Skeletal muscle tissue (tissue), 7 donors: ENCODE measurements around the genes MAPKAPK5 and OAS2.

DNA sequence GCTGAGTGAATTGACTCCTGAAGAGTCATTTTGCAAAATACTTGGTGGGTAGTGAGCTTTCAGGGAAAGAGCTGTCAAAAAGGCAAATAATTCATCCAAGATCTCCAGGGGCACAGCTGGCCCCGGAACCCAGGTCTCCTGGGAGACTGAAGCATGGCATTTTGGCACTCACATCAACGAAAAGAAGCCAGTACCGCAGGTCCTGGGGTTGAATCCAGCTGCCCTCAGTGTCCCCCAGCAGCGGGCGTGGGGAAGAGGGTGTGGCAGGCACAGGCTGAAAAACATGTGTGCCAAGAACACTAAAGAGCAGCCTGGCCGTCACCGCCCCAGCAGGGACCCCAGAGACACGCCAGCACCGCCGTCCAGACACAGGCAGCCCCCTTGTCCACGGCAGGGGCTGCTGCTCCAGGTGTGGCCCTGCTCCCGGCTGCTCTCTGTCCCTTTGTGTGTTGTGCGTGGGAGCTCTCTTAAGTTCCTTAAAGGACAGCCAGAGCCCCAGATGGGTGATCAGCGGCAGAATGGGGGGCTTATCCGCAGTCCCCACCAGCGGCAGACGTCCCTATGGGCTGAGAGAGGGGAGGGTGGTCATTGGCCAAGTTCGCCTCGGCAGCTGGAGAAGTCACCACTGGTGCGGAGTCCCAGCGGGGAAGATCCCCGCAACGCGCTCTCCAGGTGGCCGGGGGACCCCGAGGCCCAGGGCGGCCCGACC, 584 bp downstream of the PHETA1 start:
- PRO-cap, 3 experiments = no peak in any of the 3 experiments
- RAMPAGE, long total RNA = no peak
- RRBS, 2 experiments = no CpG with 5 or more reads among the region's 28 CpGs

GRCh38 chr12:111404505-111405204, 1.1 kb upstream of the SH2B3 start:
- PRO-cap, 3 experiments = peak in 1 of 3 experiments; most common plus-strand start chr12:111405030 (in 1)
- RAMPAGE, long total RNA = no peak
- RRBS, 2 experiments = 13 to 15% methylated on average over 7 of the region's 22 CpGs

- PRO-cap, 3 experiments = no peak in any of the 3 experiments
- RAMPAGE, long total RNA = no peak
- RRBS, 2 experiments = no CpG with 5 or more reads among the region's 6 CpGs
These were observed 35.4 kb downstream of the SH2B3 start for GRCh38 chr12:111440958-111441650.

DNA sequence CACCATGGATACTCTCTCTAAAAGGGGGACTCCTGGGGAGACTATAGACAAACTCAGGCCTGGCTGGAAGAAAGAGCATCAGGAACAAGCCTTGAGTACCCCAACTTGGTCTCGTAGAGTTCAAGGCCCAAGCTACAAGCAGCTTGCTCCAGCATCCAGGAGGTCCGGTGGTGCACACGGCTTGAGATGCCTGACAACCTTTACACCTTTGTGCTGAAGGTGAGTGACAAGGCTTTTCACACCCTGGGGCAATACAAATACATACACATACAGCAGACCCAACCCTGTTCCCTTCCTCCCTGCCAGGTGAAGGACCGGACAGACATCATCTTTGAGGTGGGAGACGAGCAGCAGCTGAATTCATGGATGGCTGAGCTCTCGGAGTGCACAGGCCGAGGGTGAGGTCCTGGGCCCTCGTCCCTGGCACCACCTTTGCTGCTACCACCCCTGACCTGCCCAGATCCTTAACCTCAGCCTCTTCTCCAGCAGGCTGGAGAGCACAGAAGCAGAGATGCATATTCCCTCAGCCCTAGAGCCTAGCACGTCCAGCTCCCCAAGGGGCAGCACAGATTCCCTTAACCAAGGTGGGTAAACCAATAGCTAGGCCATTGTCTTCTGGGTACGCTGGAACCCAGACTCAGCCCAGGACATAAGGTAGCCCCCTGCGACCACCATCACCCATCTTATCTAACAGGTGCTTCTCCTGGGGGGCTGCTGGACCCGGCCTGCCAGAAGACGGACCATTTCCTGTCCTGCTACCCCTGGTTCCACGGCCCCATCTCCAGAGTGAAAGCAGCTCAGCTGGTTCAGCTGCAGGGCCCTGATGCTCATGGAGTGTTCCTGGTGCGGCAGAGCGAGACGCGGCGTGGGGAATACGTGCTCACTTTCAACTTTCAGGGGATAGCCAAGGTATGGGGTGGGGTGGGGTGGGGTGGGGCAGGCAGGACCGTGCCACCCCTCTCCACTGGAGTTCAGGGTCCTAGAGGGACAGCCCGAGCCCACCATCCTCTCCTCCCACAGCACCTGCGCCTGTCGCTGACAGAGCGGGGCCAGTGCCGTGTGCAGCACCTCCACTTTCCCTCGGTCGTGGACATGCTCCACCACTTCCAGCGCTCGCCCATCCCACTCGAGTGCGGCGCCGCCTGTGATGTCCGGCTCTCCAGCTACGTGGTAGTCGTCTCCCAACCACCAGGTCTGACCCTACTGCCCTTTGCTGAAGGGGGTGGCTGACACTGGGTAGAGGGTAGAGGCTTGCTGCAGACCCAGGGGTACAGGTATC, 41.4 kb downstream of the SH2B3 start:
- PRO-cap, 3 experiments = no peak in any of the 3 experiments
- RAMPAGE, long total RNA = no peak
- RRBS, 2 experiments = no CpG with 5 or more reads among the region's 37 CpGs

DNA sequence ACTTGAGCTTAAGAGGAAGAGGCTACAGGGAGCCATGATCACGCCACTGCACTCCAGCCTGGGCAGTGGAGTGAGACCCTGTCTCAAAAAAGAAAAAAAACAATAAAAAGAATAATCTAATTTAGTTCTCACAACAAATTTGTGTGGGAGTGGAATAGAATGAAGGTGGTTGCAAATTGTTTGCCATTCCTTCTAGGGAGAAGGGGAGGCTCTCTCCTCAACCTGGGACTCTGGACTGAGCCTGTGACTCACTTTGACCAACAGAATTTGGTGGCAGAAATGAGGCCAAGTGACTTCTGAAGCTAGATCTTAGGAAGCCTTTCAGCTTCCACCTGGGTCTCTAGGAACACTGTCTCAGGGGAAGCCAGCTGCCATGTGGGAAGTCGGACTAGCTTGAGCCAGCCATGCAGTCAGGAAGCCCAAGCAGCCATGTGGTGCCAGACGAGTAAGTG, 14.3 kb downstream of the ALDH2 start:
- PRO-cap, 3 experiments = no peak in any of the 3 experiments
- RAMPAGE, long total RNA = no peak
- RRBS, 2 experiments = no CpG with 5 or more reads among the region's 3 CpGs

DNA sequence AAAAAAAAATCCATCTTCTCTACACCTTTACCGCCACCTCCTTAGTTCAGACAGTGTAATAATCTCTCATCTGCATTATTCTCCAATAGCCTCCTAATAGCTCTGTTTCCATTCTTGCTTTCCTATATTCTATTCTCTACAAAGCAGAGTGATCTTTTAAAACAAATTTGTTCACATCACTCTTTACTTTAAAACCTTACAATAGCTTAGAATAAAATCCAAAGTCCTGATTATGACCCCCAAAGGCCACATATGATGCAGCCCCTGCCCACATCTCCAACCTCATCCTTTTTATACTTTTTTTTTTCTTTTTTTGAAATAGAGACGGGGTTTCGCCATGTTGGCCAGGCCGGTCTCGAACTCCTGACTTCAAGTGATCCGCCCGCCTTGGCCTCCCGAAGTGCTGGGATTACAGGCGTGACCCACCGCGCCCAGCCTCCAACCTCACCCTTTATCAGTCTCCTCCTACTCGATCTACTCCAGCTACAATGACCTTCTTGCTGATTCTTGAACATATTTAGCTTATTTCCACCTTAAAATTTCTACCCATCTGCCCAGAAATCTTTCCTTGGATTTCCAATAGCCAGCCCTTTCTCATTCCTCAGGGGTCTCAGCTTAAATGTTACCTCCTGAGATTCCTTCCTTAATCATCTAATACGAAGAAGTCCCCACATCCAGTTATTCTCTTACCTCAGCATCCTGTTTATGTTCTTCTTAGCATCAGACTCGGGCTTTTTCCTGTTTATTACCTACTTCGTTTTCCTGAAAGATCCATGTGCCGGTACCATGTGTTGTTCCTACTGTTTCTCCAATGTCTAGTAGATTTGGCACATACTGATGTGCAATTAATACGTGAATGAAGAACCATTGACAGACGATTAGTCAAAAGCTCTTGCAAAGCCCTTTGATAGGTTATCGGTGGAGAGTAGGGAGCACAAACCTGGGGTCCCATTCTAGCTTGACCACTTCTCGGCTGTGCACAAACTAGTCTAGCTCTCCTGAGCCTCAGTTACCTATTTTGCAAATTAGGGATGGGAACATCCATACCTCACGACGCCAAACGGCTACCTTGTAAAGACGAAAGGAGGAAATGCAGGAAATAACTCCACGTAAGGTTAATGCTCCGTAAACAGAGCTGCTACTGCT, 1.0 kb upstream of the MAPKAPK5 start:
- PRO-cap, 3 experiments = no peak in any of the 3 experiments
- RAMPAGE, long total RNA = no peak
- RRBS, 2 experiments = no CpG with 5 or more reads among the region's 26 CpGs

- PRO-cap, 3 experiments = peak in 3 of 3 experiments; most common plus-strand start chr12:111842183 (in 1)
- RAMPAGE, long total RNA = no peak
- RRBS, 2 experiments = no CpG with 5 or more reads among the region's 69 CpGs
These were observed at the start of gene MAPKAPK5 for GRCh38 chr12:111841968-111842525. TSS of gene MAPKAPK5 (plus strand) at chr12:111842228.

- PRO-cap, 3 experiments = no peak in any of the 3 experiments
- RAMPAGE, long total RNA = no peak
- RRBS, 2 experiments = no CpG with 5 or more reads among the region's 4 CpGs
These were observed 43.7 kb downstream of the MAPKAPK5 start for GRCh38 chr12:111885651-111886119.

DNA sequence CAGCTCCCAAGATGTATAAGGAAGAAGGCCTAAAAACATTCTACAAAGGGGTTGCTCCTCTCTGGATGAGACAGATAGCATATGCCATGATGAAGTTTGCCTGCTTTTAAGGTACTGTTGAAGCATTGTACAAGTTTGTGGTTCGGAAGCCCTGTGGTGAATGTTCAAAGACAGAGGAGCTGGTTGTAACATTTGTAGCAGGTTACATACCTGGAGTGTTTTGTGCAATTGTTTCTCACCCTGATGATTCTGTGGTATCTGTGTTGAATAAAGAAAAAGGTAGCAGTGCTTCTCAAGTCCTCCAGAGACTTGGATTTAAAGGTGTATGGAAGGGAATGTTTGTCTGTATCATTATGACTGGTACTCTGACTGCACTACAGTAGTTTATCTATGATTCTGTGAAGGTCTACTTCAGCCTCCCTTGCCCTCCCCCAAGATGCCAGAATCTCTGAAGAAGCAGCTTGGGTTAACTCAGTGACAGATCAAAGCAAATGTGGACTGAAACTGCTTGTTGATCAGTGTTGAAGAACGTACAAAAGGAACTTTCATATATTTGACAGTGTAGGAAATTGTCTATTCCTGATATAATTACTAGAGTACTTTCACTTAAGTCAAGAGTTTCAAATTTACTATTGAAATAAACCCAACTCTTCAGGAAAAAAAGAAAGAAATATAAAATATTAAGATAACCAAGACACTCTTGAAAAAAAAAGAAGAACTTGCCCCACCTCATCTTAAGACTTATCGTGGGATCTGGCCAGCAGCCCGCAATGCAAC, 19.2 kb downstream of the TMEM116 start:
- PRO-cap, 3 experiments = no peak in any of the 3 experiments
- RAMPAGE, long total RNA = no peak
- RRBS, 2 experiments = no CpG with 5 or more reads among the region's 4 CpGs

DNA sequence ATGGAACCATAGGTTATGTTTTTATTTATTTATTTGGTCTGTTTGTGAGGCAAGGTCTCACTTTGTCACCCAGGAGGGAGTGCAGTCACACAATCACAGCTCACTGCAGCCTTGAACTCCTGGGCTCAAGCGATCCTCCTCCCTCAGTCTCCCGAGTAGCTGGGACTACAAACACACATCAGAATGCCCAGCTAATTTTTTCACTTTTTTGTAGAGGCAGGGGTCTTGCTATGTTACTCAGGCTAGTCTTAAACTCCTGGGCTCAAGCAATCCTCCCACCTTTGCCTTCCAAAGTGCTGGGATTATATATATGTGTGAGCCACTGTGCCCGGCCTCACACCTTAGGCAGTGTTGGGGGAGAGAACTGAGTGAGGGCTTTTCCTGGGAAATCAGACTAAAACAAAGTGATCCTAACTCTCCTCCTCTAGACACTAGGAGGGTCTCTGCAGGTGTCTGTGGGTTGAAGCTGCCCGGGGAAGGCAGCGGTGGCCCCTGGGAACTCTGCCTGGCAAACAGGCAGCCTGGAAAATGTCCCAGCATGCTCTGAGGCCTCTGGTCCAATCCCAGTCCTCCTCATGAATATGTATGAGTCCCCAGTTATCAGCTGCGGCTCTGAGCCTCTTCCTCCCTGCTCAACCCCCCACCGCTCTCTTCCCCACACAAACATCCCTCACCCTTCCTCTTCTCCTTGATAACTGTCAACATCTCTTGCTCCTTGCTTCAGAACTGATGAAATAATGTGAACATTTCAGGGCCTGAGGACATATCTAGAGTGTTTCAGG, 7.8 kb upstream of the NAA25 start:
- PRO-cap, 3 experiments = peak in 2 of 3 experiments; most common plus-strand start position 631 of the sequence (in 1); most common minus-strand start position 516 of the sequence (in 1)
- RAMPAGE, long total RNA = no peak
- RRBS, 2 experiments = no CpG with 5 or more reads among the region's 7 CpGs

GRCh38 chr12:112164089-112164529, 38.7 kb downstream of the TRAFD1 start:
- PRO-cap, 3 experiments = no peak in any of the 3 experiments
- RAMPAGE, long total RNA = no peak
- RRBS, 2 experiments = 78 to 100% methylated on average over 2 to 4 of the region's 20 CpGs

DNA sequence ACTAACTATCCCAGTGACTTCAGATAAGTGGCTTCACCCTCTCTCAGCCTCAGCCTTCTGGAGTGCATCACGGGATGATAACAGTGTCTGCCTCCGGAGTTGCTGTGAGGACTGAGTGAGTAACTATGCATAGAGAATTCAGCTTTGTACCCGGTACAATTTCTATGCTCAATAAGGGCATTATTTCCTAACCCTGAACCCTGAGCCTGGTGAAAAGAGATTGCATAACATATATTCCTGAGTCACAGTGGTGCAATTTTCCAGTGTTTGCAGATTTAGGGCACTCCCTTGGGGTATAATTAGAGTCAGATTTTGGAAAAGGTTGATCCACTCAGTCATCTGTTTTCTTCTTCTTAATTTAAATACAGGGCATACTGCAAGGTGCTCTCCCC, 181.1 kb downstream of the PTPN11 start:
- PRO-cap, 3 experiments = no peak in any of the 3 experiments
- RAMPAGE, long total RNA = no peak
- RRBS, 2 experiments = 67 to 71% methylated on average over 1 to 2 of the region's 3 CpGs

GRCh38 chr12:112905463-112906180, 1.1 kb upstream of the OAS1 start:
- PRO-cap, 3 experiments = no peak in any of the 3 experiments
- RAMPAGE, long total RNA = no peak
- RRBS, 2 experiments = no CpG with 5 or more reads among the region's 4 CpGs

DNA sequence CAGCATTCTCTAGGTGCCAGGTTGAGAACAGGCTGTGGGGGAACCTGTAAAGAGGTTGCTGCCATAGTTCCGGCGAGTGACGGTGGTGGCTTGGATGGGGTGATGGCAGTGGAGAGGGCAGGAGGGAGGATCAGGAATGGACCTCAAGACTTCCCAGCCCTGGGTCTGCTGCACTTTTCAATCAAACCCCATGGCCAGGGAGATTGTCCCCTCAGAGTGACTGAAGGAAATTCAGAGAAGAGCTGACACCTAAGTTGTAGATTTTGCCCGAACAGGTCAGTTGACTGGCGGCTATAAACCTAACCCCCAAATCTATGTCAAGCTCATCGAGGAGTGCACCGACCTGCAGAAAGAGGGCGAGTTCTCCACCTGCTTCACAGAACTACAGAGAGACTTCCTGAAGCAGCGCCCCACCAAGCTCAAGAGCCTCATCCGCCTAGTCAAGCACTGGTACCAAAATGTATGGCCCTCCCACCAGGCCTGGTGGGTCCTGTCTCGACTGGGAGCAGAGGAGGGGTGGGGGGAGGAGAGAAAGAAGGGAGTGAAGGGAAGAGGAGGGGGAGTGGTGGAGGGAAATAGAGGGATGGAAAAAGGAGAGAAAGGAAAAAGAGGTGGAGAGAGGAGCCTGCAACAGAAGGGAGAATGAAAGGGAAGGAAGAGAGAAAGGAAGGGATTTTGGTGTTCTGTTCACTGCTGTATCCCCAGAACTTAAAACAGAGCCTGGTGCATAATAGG, 4.2 kb downstream of the OAS1 start:
- PRO-cap, 3 experiments = no peak in any of the 3 experiments
- RAMPAGE, long total RNA = no peak
- RRBS, 2 experiments = no CpG with 5 or more reads among the region's 11 CpGs

DNA sequence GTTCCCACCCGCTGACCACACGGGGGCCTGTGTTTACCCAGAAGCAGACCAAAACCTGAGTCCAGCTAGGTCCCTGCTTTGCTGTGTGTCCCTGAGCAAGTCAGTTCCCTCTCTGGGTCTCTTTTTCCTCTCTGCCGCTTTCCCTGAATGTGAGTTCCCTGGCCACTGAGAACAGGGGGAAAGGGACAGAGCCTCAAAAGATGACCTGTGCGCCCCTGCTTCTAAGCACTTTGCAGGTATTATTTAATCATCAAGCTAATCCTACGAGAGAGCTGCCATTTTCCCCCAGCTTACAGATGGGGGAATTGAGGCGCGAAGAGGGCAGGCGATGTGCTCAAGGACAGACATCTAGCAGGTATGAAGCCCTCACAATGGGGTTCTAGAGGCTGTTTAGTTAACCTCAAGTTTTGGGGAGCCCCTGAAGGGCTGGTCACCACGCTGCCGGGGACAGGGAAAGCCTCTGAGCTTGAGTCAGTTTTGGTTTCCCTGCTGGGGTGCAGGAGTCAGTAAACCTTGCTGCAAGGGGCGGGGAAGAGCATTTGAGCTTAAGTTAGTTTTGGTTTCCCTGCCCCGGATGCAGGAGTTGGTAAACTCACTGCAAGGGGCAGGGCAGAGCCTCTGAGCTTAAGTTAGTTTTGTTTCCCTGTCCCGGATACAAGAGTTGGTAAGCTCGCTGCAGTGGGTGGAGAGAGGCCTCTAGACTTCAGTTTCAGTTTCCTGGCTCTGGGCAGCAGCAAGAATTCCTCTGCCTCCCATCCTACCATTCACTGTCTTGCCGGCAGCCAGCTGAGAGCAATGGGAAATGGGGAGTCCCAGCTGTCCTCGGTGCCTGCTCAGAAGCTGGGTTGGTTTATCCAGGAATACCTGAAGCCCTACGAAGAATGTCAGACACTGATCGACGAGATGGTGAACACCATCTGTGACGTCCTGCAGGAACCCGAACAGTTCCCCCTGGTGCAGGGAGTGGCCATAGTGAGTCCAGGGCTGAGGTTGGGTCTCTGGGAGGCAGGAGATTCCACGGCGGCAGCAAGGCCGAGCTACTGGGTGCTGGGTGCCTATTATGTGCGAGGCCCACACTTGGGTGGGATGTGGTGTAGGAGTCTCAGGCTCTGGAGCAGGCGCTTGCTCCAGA, at the start of gene OAS2:
TSS of gene OAS2 (plus strand) at position 706 of the 1,132 bp plus-strand sequence.
- PRO-cap, 3 experiments = peak in 2 of 3 experiments; most common plus-strand start position 657 of the sequence (in 2); most common minus-strand start position 456 of the sequence (in 1)
- RAMPAGE, long total RNA = no peak
- RRBS, 2 experiments = 8 to 15% methylated on average over 5 of the region's 26 CpGs

- PRO-cap, 3 experiments = no peak in any of the 3 experiments
- RAMPAGE, long total RNA = no peak
- RRBS, 2 experiments = no CpG with 5 or more reads among the region's 6 CpGs
These were observed 14.5 kb downstream of the DTX1 start for GRCh38 chr12:113070919-113071581.

- PRO-cap, 3 experiments = no peak in any of the 3 experiments
- RAMPAGE, long total RNA = no peak
- RRBS, 2 experiments = no CpG with 5 or more reads among the region's 52 CpGs
These were observed 20.7 kb downstream of the DTX1 start for GRCh38 chr12:113077128-113077730.

DNA sequence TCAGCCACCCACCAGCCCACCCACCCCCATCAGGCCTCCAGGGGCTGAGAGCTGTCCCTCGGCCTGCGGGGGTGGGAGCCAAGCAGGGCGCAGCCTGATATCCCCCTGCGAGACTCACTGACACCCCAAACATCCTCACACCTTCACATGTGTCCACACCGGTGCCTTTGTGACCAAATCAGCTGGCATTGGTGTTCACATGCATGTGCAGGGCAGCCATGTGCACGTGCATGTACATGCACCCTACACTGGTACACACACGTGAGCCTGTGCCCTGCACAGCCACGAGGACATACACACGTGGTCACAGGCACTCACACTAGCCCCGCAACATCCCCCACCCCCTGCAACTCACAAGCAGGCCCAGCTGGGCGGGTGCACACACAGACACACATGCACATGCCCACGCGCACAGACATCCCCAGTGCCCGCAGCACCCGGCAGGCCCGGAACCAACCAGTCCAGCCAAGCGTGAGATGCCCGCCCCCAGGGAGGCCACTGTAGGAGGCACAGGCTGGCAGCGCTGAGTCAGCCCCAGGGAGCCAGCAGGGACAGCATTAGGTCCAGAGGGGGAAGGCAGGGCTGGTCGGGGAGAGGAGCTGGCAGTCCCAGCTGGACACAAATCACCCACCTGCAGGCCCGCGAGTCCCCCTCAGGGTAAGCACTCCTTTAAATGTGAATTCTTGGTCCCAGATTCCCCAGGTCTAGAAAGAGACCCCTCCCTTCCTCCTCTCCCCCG, 5.3 kb downstream of the RASAL1 start:
- PRO-cap, 3 experiments = no peak in any of the 3 experiments
- RAMPAGE, long total RNA = no peak
- RRBS, 2 experiments = no CpG with 5 or more reads among the region's 23 CpGs

GRCh38 chr12:113153205-113153767, 3.8 kb downstream of the CFAP73 start:
- PRO-cap, 3 experiments = no peak in any of the 3 experiments
- RAMPAGE, long total RNA = no peak
- RRBS, 2 experiments = 2 to 3% methylated on average over 30 of the region's 49 CpGs

DNA sequence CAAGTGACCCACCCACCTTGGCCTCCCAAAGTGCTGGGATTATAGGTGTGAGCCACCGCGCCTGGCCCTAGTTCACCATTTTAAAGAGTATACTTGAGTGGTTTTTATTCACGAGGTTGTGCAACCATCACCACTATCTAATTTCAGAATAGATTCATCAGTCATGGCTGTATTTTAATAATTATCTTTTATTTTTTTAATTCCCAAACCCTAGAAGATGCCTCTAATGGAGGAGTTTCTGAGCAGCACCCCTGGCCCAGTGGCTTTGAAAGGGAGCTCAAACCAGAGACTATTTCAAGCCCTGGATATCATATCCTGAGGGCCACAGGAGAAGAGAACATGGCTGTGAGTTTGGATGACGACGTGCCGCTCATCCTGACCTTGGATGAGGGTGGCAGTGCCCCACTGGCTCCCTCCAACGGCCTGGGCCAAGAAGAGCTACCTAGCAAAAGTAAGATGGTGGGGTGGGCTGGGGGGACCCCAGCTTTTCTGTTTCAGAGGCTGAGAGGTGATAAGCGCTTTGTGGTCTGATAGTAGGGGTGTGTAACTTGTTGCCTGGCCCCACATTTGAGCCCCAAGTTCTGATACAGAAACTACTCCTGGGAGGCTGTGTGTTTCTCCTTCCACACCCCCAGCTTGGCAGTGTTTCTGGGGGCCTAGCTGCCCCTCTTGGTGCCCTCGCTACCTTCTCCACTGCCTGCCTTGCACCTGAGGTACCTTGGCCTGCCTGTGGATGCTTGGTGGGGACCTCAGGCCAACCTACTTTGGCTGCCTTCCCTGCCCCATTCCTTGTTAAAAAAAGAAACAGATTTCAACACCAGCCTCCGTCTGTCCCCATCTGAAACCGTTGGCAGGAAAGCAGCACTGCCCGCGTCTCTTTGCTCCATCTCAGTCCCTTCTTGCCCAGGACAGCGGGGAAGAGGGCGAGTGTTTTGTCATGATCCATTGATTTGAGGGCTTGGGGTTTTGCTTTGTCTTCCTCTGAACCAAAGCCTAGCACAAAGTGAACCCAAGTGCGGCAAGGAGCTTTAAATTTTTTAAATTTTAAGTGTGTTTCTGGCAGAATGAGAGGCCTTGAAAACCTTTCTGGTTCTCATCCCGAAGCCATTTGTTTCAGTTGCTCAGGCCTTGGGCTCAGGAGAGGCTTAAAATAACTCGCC, 5.6 kb downstream of the TPCN1 start:
- PRO-cap, 3 experiments = peak in 1 of 3 experiments; most common plus-strand start position 864 of the sequence (in 1); most common minus-strand start position 739 of the sequence (in 1)
- RAMPAGE, long total RNA = no peak
- RRBS, 2 experiments = no CpG with 5 or more reads among the region's 18 CpGs